Skeletal muscle satellite cell (primary cell): Measurements from ENCODE around the gene ABTB2.

DNA sequence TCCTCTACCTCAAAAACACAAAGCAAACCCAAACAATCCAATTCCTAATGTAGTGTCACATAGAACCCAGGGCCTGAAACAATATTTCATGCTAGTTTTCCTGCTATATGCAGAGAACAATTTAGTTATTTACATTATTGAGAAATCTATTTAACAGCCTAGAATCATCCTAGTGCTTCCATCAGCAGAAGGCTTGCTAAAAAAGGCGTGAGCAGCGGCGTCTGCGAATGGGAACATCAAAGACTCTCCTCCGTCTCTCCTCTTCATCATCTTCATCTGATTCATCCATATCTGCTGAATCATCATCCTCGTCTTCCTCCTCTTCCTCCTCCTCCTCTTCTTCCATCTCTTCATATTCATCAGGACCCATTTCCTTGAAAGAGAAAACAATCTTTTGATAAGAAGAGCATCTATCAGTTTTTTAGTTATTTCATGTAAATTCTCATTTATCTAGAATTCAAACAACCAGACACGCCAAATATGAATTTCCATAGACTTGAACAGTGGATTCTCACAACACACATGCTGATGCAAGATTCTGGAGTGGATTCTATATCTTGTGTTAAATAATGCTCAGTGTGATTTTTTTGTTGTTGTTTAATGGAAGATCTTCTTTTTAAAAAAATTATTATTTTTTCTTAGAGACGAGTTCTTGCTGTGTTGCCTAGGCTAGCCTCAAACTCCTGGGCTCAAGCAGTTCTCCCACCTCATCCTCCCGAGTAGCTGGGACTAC lies 5.7 kb upstream of the CD59 start:
- CAGE, long polyA plus RNA: no peak

DNA sequence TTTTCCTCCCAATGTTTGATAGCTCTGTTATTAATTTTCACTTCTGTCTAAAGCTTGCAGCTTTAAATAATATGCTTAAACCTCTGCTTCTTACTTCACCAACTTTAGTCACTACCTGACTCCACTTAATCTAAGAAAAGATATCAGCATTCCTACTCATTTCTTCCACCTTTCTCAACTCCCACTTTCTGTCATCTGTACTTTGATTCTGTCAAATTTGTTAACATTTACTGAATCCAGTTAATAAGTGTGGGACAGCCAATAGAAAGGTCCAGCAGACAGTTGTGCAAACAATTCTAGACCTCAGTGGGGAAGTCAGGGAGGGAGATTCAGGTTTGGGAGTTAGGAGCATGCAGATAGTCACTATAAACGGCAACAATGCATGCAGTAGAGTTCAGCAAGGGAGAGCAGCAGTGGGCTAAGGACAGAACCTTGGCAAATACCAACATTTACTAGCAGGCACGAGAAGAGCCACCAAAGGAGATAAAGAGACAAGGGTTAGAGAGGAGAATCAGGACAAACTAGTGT lies 4.1 kb downstream of the FBXO3 start:
- CAGE, long polyA plus RNA: no peak

DNA sequence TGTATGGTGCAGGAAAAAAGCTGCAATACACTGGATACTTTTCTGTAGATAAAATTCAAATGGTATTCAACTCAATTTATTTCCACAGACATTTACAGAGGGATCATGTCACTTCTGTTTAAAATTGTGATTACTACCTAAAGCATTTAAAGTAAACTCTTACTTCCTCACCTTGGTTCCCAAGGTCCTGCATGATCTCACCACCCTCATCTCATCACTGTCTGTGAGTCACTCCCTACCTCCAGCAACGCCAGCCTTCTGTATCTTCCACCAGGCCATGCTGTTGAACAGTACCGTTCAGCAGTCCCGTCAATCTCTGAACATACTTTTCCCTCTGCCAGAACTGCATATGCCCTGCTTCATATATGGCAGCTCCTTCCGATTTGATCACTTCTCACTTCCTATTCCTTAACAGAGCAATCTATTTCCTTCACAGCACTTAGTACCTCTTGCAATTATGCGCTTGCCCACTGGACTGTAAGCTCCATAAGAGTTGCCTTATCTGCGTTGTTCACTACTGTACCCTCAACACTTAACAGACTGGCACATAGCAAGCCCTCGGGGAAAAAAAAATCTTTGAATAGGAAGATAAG lies 2.0 kb downstream of the FBXO3 start:
- CAGE, long polyA plus RNA: no peak

GRCh38 chr11:33773445-33773708 lies 943 bp downstream of the FBXO3 start:
- CAGE, long polyA plus RNA: no peak

- CAGE, long polyA plus RNA: no peak
Measured at GRCh38 chr11:33892743-33893439, 1.0 kb upstream of the LMO2 start.

- CAGE, long polyA plus RNA: no peak
Measured at GRCh38 chr11:33997555-33997983, 54.0 kb upstream of the CAPRIN1 start.

GRCh38 chr11:34140830-34141332 lies 35.5 kb downstream of the NAT10 start:
- CAGE, long polyA plus RNA: no peak

DNA sequence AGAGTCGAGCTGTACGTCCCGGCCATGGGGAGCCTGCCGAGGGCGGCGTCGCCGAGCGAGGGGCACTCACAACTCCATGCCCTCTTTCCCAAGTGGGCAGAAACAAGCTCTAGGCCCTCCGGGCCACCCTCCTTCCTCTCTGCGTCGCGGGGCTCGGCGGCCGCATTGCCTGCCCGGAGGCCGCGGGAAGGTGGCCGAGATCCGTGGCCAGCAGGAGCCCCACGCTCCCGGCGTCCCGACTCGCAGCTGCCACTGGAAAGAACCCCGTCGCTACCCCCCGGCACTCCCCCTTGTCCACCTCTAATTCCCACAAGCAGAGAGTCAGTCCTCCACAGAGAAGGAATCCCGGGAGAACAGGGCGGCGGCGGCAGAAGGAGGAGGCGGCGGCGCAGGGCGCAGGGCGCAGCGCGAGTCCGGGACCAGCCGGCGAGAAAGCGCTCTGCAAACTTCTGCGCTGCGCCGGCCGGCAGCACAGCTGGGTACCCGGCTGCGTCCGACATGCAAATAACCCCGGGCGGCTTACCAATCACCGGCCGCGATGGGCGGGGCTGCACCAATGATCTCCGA lies at the start of gene ABTB2:
Gene ABTB2, minus strand, starts transcription at position 453 of the 567 bp plus-strand sequence.
- CAGE, long polyA plus RNA: no peak

DNA sequence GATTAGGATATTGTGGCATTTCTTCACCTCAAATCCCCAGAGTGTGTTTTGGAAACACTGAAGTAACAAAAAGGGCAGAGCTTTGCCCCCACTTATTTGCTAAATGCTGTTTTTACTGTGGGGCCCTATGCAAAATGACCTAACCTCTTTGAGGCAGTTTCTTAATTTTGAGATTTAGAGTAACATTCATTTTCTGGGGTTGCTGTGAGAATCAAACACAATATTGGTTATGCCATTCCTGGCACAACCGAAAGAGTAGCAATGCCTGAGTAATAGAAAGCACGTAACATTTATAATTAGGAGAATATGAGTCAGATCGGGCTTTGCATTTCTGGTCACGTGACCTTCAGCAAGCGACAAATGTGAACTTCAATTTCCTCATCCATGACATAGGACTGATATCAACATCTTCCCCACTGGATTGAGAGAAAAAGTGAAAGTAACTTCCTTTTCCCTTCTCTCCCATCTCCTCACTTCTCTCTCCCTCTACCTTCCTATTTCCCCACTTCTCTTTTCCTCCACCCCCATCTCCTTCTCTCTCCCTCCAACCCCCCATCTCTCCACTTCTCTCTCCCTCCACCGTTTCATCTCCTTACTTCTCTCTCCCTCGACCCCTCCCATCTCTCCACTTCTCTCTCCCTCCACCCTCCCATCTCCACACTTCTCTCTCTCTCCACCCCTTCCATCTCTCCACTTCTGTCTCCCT lies 33.7 kb upstream of the CAT start:
- CAGE, long polyA plus RNA: no peak

GRCh38 chr11:34489059-34489584 lies 24.5 kb downstream of the ELF5 start:
- CAGE, long polyA plus RNA: no peak

DNA sequence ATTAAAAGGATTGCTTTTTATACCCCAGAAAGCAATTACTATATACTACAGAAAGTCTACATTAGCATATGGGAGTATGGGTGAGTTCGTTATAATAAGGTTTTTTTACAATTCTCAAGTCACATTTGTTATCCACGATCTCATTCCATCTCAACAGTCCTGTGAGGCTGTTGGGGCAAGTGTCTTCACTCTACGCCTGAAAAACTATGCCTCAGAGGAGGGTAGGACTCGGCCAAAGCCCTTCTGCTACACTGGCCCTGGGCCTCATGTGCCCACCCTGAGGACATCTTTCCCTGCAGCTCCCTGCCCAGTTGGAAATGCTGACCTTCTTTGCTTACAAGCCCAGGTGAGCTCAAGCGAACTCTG lies 18.4 kb downstream of the EHF start:
- CAGE, long polyA plus RNA: no peak

DNA sequence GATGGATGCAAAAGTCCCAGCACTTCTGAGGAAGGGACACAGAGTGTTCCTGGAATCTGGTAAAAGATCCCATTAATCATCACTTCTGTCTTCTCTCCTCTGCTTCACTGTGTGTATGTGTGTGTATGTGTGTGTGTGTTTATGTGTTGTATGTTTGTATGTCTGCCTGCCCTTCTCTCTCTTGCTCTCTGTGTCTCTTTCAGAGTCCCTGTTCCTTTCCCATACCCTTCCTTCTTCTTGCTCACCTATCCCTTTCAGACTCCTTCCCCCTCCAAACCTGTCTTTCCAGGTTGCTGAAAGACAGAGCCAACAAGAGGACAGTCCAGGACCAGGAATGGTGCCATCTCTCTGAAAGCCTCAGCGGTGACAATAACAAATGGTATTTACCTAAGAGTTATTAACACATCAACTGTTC lies 47.0 kb downstream of the EHF start:
- CAGE, long polyA plus RNA: no peak

GRCh38 chr11:34757244-34757629 lies 136.3 kb downstream of the EHF start:
- CAGE, long polyA plus RNA: no peak

DNA sequence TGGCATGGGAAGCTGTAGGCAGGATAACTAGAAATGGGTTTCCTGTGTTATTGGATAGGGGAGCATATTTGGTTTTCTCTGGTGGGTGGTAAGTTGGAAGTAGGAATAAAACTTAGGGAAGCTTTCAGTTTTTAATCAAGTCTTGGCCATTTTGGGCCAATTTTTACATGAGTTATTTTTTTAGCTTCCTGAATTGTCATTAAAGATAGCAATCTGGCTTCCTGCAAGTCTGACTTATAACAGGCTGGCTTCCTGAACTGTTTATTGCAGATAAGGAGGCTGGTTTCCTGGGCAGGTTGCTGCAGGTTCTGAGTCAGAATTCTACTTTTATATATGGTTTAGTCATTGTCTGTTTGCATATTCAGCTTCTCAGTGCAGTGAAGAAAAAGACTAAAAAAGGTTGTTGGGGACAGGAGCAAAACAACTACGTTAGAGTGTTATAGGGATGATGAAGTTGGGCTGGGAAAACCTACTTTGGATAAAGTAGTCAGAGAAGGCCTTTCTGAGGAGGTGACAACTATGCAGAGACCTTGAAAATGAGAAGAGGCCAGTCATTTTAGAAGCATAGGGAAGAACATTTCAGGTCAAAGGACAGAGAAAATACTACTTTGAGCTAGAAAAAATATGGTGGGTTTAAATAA lies 106.5 kb downstream of the APIP start:
- CAGE, long polyA plus RNA: no peak

- CAGE, long polyA plus RNA: no peak
Measured at GRCh38 chr11:34825217-34826233, 90.7 kb downstream of the APIP start.

DNA sequence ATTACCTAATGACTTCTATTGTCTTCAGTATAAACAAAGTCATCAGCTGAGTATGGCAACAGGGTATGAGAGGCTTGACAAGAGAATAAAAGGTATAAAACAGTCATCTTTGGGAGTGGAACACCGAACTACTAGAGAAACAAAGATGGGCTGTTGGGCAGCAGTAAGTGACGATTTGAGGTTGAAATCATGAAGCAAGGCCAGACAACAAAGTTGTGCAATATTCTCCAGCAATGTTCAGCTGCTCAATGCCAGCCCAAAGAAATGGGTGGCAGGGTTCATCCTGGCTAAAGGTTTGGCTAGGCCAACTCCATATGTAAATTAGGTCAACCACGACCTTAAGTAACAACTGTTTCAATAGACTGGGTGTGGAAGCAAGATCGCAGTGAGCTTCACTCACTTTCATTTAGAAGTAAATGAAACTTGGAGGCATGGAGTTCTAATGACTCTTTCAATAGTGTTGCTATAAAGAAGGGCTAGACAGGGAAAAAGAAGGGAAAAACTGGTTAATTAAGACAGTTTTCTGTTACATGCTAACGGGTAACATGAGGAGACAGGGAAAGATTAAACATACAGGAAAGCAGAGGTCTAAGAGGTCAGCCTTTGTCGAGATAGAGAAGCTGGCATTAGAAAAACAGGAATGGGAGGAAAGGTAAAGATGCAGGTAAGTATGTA lies 6.1 kb downstream of the APIP start:
- CAGE, long polyA plus RNA: no peak

DNA sequence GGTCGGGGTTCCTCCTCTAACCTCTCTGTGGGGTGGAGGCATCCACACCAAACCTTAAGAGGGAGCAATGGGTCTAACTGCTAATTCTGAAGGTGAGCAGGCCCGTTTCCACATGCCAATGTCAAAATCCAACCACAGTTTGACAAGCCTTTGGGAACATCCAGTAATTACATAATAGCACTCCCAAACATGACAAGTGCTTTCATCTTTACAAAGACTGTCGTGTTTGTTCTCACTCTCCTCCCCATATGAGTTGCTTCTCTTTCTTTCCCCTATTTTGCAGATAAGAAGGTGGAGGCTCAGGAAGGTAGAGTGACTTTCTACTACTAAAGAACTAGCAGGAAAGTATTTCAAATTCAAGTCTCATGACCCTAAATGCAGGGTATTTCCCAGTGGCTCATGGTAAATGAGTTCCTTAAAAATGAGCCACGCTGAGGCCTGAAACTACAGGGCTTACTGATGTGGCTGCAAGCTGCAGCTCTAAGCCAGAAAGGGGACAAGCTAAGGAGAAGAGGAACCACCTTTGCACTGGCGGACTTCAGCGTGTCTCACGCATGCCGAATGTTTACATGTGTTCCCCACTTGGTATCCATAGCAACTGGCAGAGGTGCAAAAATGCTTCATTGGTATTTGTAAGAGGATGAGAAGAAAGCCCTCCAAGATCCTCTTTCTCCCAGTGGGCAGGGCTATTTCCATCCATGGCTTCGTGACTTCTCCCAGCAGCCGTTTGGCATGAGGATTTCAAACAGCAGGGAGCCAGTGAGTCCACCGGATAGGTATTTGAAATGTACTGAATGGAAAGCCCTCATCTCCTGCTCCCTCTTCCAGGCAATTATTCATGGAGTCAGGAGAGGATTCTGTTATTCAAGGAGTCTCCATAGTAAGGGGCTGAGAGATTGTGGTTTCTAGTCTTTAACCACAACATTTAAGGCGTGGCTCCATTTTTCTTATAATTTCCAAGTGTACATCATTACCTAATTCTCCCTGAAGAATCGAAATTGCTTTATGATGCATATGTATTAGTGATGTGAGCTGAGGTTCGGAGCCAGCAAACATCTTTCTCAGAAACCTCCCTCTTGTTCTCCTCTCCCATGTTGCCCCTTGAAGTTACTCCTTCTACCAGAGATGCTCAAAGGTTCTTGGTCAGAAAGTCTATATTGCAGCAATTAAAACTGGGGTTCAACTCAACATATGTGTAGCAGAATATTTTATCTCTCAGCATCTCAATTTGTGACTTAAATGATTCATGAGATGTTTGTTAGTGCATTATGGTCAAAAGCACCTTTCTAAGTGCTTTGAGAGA lies 55.4 kb upstream of the CD44 start:
- CAGE, long polyA plus RNA: no peak

GRCh38 chr11:35139502-35139973 lies 567 bp downstream of the CD44 start:
- CAGE, long polyA plus RNA: no peak

GRCh38 chr11:35177299-35177878 lies 38.4 kb downstream of the CD44 start:
- CAGE, long polyA plus RNA: no peak

- CAGE, long polyA plus RNA: no peak
Measured at GRCh38 chr11:35390845-35391705, 28.3 kb downstream of the SLC1A2 start.